ENCODE data around the genes CD109 and COL12A1.

DNA sequence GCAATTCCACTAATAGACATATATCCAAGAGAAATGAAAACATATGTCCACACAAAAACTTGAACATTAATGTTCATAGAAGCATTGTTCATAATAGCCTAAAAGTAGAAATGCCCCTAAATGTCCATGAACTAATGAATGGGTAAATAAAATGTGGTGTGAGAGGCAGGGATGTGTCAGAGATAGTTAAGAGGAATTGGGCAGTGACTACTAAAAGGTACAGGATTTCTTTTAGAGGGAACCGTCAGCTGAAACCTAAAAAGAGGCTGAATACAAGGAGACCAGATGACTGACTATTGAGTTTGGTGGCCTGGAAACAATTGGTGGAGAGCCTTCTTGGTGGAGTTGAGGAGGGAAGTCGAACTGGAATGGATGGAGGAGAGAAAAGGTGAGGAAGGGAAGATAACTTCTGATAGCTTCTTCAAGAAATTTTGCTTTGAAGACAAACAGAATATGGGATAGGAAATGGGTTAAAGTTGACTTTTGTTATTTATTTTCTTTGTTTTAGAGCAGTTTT is 146.2 kb downstream of the KCNQ5 start:
- PRO-cap: no peak

GRCh38 chr6:73579221-73579871 is 58.5 kb upstream of the EEF1A1 start:
- PRO-cap: unidirectional peak, plus-strand start at chr6:73579619

GRCh38 chr6:73695457-73696746 is at the start of gene CD109:
CD109 (plus strand) TSS chr6:73696203.
- PRO-cap: bidirectional peak, plus-strand start at chr6:73696325, minus-strand start at chr6:73696255

- PRO-cap: no peak
Observed at GRCh38 chr6:74075379-74075909, 379.4 kb downstream of the CD109 start.

DNA sequence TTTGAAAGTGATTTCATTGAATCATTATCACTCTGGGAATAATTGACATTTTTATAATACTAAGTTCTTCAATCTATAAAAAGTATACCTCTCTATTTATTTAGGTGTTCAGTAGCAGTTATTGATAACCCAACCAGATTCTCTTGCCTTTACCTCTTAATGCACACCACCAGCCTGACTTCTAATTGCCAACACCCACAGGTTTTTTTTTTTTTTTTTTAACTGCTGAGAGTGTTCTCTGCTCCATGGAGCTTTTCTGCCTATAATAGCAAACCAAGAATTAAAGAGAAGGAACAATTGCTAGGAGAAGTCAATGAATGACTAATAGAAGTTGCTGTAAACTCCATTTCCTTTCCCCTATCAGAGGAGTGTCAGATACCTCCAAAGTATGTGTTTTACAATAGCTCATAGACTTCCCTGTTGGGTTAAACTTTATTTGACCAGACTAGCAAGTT is 707.6 kb downstream of the COL12A1 start:
- PRO-cap: no peak

GRCh38 chr6:75201807-75202067 is 4.1 kb downstream of the COL12A1 start:
- PRO-cap: no peak

- PRO-cap: bidirectional peak, plus-strand start at chr6:75206110, minus-strand start at chr6:75206028
Observed at GRCh38 chr6:75205593-75206408, at the start of gene COL12A1. COL12A1 (minus strand) TSS chr6:75206053.

DNA sequence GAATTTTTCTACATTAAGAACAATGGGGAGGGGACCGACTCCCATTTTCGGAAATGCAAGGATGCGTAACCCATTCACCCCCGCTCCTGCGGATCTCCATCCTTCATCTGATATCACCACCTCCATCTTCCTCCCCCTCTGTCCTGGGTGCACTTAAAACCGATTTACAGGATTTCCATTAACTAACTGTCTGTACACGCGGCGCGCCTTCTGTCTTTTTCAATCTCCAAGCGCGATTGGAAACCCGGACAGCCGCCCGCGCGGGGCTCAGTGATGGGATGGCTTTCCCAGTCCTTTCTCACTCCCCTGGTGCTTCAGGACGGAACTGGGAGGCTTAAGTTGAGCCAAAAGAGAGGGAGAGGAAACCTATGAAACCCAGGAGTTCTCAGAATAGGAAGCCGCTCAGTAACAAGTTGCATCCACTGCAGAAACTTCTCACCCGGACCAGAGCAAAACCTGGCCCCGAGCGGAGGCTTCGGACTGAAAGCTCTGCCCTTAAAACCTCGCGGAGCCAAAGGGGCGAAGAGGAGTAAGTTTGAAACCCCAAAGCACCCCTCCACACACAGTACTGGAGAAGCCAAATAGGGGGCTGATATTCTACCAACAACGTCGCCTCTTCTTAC is 667 bp upstream of the COL12A1 start:
- PRO-cap: no peak

- PRO-cap: no peak
Observed at GRCh38 chr6:75253562-75254634, 10.3 kb upstream of the COX7A2 start.

DNA sequence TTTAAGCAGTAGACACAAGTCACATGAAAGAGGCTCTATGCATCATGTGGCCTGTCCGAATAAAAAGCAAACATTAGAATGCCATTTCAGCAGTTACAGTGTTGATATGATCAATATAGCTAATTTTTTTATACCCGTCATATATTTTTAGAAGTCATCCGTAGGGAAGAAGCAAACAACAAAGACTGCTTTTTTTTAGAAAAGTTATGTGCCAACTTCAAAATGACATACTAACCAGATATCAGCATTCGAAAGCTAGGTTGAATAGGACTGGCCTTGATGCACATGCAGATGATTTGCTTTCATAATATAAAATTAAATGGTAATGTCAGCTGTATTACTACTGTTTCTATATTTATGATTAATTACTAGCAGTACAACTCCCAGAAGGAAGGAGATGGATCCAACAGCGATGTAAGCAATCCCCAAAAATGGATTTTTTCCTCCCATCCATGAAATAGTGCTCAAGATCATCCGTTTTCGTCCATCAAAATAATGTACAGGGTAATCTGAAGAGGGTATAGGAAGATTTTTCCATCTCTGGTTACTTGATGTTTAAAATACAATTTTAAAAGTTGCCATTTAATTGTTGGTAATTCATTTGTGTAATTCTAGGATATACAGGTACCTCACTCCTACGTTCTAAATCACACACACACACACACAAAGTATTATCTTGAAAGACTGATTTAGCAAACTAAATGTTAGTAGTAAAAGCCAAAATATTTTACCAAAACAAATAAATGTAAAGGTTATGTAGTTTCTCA is 12.4 kb upstream of the COX7A2 start:
- PRO-cap: no peak

DNA sequence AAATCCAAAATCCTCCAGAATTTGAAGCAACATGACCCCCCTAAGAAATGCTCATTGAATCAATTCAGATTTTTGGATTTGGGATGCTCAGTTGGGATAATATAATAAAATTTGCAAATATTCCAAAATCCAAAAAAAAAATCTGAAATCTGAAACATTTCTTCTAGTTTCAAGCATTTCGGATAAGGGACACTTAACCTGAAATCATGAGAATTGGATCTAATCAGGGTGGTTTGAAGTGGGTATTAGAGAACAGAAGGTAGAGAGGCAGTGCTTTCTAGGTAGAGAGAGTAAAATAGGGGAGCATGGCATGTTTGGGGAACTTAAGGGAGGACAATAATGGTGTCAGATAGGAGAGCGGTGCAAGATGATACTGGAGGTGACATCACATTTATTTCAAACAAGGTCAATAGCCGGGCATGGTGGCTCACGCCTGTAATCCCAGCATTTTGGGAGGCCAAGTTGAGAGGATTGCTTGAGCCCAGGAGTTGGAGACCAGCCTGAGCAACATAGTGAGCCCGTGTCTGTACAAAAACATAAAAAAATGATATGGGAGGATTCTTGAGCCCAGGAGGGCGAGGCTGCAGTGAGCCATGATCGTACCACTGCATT is 5.1 kb downstream of the SENP6 start:
- PRO-cap: no peak

- PRO-cap: no peak
Observed at GRCh38 chr6:75607881-75608650, 6.4 kb downstream of the SENP6 start.

- PRO-cap: no peak
Observed at GRCh38 chr6:75677369-75678200, 71.5 kb upstream of the MYO6 start.

DNA sequence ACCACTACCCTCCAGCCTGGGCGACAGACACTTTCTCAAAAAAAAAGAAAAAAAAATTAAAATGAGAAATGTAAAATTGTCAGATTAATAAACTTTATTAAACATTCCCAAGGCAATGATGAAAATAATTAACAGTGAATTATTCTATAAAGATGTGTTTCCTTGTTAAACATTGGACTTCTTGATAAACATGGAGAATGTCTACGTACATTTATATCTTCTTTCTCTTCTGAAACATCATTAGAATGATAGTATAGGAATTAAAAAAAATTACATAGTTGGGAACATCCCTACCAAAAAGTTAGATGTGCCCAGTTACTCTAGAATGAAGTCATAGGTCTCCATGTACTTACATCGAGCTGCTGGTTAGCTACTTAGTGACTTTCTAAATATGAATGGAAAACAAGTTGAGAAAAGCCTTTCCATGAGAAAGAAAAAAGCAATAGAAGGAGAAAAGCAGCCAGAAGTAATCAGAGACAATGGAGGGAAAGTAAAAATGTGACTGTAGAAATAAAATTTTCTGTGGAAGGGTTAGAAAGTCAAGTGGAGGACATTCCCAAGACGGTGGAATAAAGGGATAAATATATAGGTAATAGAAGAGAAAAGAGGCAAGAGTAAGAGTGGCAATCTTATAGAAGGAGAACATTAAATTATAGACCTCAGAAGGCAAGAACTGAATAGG is 44.7 kb downstream of the MYO6 start:
- PRO-cap: no peak

DNA sequence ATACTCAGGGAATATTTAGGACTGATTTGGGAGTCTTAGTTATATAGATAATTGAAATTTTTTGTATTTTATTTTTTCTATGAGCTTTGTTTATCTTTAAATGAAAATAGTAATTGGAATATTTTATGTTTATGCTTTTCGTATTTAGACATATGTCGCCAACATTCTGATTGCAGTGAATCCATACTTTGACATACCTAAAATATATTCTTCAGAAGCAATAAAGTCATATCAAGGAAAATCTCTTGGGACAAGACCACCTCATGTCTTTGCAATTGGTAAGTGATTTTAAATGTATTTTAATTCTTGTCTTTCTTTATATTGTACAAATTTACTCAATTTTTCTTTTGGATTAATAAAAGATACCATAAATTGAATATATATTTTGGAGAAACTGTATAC is 81.2 kb downstream of the MYO6 start:
- PRO-cap: no peak

GRCh38 chr6:75934822-75935858 is 137.3 kb downstream of the IMPG1 start:
- PRO-cap: no peak

- PRO-cap: no peak
Observed at GRCh38 chr6:76774587-76775273, 688.6 kb downstream of the HTR1B start.

GRCh38 chr6:78605862-78606121 is 261.6 kb upstream of the IRAK1BP1 start:
- PRO-cap: no peak

GRCh38 chr6:79025797-79026404 is 52.2 kb downstream of the PHIP start:
- PRO-cap: no peak

DNA sequence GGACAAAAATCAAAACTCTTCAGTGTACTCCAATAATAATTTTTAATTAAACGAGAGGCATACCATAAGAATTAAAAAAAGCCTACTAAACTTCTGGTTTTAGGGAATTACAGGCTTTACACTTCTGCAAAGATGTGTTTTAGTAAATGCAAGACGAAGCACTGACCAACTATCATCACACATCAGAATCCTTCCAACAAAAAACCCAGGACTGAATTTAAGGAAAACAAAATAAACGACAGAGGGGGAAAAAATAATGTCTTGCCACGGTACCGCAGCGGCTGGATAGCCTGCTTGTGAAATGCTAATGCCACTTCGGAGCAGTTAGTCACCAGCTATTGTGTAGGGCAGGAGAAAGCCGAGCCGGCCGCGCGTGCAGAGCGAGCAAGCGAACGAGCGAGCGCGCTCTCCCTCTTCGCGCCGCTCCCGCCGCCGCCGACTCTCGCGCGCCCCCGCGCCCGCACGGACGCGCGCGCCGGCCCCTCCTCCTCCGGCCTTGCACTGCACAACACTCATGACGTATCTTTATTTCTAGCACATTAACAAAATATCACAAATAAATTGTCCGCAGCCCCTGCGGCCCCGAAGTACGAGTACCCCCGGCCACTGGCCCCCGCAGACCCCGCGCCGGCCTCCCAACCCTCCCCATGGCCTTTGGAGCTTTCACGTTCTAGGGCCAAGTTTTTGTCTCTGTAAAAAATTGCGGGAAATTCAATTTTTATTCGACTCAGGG is 1.2 kb downstream of the PHIP start:
- PRO-cap: bidirectional peak, plus-strand start at position 489 of the sequence, minus-strand start at position 287 of the sequence